RPMI7951 (cell line): ENCODE measurements around the genes SEPTIN14 and NIPSNAP2.

- RAMPAGE, long total RNA = no peak
These were observed 62.2 kb downstream of the EGFR start for GRCh38 chr7:55080785-55081586.

GRCh38 chr7:55133586-55134271 is 114.9 kb downstream of the EGFR start:
- RAMPAGE, long total RNA = no peak

- RAMPAGE, long total RNA = no peak
These were observed 98.4 kb downstream of the LANCL2 start for GRCh38 chr7:55463397-55464112.

DNA sequence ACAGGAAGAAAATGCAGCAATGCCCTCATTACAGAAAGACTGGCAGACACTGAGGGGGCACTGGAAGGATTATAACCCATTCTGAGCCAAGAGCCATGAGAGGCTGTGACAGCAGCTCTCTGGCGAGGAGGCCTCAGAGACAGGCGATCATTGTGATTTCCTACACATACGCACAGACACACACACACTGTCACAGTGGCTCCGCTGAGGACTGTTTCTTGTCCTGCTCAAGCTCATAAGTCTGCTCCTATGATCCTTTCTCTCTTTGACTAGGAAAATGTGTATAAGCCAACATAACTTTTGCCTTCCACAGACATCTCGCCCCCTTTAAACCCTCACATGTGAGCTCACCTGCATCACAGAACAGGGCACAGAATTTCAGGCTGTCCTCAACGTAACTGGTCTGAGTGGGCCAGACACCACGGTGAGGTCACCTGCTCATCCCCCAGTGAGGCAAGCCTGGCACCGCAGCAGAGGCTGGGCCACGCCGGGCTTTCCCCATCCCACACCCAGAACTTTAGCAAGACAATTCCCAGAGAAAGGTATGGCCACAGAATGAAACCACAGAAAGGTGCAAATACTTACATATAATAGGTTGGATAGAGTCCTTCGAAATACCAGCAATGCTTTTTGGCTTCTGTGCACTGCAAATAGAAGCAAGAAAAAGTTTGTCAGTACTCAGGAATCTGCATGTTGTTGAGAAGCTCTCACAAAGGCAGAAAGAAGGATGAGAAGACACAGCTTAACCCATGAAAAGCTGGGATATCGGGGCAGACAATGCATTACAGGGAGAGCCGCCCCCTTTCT is 51.6 kb downstream of the VOPP1 start:
- RAMPAGE, long total RNA = no peak

- RAMPAGE, long total RNA = no peak
These were observed at the start of gene SEPTIN14 for GRCh38 chr7:55862695-55862934. Gene SEPTIN14, minus strand, starts transcription at chr7:55862752.

GRCh38 chr7:55964309-55965507 is at the start of gene NIPSNAP2:
Gene NIPSNAP2, plus strand, starts transcription at chr7:55964585.
- RAMPAGE, long total RNA = no peak

DNA sequence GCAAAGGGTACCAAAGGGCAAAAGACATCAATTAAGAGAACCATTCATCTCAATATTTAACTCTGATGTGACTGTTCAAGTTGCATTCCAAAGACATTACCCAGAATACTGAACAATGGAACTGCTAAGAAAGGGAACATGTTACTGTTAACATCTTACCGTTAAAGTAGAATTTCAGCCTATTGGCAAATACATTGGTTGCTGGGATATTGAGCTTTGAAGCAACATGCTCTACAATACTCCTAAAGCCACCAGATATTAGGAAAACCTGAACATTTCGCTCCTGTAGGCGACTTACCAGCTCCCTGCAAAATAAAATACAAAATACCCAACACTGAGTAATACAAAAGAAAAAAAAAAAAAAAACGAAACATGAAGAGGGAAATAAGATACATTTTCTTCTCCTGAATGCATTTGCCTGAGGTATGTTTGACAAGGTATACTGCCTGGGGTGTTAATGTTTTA is 34.1 kb downstream of the PSPH start:
- RAMPAGE, long total RNA = no peak

- RAMPAGE, long total RNA = no peak
These were observed 2.4 kb downstream of the PHKG1 start for GRCh38 chr7:56090395-56090693.

- RAMPAGE, long total RNA = no peak
These were observed 771 bp downstream of the CHCHD2 start for GRCh38 chr7:56105539-56105871.

DNA sequence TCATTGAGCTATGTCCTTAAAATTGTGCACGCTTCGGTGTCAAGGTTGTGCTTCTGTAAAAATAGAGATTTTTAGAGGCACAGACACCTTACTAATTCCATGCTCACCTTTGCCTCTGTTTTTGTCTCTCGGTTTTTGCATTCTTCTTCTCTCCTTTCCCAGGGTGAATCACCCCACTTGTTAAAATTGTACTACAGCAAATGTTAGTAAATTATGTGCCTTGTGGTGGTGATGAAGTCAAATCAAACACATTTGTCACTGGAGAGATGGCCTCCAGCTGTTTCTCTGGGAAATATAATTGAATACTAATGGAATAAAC is 48.3 kb upstream of the NUPR2 start:
- RAMPAGE, long total RNA = no peak

DNA sequence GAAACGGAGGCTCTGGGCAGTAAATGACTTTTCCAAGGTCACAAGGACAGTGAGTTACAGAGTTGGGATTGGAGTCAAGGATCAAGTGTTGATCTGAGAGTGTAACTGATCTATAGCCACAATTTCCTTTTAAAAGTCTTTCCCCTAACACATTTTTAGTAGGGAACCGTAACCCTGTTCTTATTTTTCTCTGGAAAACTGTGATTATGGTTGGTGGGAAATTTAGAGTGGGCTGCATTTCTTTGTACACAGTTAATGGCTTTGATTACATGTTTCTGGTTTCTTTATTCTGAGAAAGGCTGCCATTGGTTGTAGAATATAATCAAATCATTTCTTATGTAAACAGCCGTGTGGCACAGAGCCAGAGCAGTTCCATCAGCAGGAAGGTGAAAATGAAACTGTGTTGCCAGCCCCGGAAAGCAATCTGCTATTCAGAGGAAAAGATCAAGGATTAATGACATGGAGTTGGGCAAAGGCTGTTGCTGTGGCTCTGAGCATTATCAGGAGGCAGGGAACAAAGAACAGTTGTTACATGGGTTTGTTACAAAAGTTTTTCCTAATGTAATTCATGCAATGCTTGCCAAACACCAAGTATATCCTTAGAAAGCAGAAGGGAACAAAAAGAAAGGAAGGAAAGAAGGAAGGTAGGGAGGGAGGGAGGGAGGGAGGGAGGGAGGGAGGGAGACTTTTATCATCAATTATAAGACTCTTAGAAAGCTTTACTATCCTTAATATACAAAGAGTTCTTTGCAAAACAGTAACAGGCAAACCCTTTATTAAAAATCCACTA is 74.2 kb upstream of the ZNF716 start:
- RAMPAGE, long total RNA = no peak

- RAMPAGE, long total RNA = no peak
These were observed 930.5 kb upstream of the ZNF722 start for GRCh38 chr7:63068110-63068632.

GRCh38 chr7:64877223-64877754 is 25.8 kb upstream of the ZNF273 start:
- RAMPAGE, long total RNA = no peak

- RAMPAGE, long total RNA = no peak
These were observed 141.3 kb upstream of the VKORC1L1 start for GRCh38 chr7:65731358-65732171.

- RAMPAGE, long total RNA = no peak
These were observed 121.6 kb upstream of the VKORC1L1 start for GRCh38 chr7:65751347-65751663.

- RAMPAGE, long total RNA = no peak
These were observed 39.4 kb upstream of the ASL start for GRCh38 chr7:66036274-66036626.

GRCh38 chr7:66330925-66331573 is 125.9 kb downstream of the TPST1 start:
- RAMPAGE, long total RNA = no peak

GRCh38 chr7:66375976-66376266 is 170.8 kb downstream of the TPST1 start:
- RAMPAGE, long total RNA = no peak

DNA sequence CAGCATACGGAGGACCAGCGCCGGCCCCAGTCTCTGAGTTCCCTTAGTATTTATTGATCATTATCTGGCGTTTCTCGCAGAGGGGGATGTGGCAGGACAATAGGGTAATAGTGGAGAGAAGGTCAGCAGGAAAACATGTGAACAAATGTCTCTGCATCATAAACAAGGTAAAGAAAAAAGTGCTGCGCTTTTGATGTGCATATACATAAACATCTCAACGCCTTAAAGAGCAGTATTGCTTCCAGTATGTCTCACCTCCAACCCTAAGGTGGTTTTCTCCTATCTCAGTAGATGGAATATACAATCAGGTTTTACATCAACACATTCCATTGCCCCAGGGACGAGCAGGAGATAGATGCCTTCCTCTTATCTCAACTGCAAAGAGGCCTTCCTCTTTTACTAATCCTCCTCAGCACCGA is 9.6 kb upstream of the KCTD7 start:
- RAMPAGE, long total RNA = no peak

DNA sequence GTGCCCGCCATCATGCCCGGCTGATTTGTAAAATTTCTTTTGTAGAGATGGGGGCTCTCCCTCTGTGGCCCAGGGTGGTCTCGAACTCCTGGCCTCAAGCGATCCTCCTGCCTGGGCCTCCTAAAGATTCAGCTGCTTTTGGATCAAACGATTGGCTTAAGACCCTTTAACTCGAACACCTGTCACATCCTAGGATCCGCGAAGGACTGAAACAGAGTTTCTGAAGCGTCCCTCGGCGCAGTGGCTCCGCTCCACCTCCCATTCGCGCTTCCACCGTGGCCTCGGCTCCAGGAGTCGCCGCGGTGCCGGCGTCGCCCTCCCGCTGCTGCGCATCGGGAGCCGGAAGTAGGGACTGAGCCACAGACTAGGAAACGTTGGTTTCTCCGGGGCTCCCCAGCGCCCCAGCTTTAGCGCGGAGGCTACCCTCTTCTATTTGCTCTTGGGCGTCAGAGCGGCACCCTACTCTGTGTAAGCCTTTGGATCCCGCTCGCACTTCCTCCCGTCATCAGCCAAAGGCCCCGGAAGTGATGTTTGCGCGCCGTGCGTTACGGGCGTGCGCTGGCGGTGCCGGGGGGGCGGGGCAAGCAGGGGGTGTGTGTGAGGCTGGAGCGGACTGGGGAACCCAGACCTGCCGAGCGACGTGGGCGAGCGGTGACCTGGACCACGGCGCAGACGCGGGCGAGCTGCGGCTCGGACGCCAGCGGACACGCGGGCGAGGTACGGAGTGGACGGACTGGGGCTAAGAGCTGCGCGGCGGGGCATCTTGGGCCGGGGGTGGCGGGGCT is 53.1 kb downstream of the KCTD7 start:
- RAMPAGE, long total RNA = no peak